ENCODE measurements around a stretch of chr12.

DNA sequence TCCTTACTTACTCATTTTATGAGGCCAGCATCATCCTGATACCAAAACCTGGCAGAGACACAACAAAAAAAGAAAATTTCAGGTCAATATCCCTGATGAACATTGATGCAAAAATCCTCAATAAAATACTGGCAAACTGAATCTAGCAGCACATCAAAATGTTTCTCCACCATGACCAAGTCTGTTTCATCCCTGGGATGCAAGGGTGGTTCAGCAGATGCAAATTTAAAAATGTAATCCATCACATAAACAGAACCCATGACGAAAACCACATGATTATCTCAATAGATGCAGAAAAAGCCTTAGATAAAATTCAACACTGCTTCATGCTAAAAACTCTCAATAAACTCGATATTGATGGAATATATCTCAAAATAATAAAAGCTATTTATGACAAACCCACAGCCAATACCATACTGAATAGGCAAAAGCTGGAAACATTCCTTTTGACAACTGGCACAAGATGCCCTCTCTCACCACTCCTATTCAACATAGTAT is 104.2 kb downstream of the CMAS start:
- PRO-cap = no peak
- RAMPAGE, long total RNA, 4 experiments = start-site peak on the minus strand in 1 of 4 experiments, centred at position 200 of the sequence, 17 reads per replicate

GRCh38 chr12:22256209-22256579 is 78.3 kb downstream of the ST8SIA1 start:
- PRO-cap = bidirectional peak, plus-strand start at chr12:22256445, minus-strand start at chr12:22256273
- RAMPAGE, long total RNA, 4 experiments = no peak in any of the 4 experiments

- PRO-cap = unidirectional peak, plus-strand start at chr12:22282513
- RAMPAGE, long total RNA, 4 experiments = no peak in any of the 4 experiments
Observed at GRCh38 chr12:22282151-22282762, 52.2 kb downstream of the ST8SIA1 start.

DNA sequence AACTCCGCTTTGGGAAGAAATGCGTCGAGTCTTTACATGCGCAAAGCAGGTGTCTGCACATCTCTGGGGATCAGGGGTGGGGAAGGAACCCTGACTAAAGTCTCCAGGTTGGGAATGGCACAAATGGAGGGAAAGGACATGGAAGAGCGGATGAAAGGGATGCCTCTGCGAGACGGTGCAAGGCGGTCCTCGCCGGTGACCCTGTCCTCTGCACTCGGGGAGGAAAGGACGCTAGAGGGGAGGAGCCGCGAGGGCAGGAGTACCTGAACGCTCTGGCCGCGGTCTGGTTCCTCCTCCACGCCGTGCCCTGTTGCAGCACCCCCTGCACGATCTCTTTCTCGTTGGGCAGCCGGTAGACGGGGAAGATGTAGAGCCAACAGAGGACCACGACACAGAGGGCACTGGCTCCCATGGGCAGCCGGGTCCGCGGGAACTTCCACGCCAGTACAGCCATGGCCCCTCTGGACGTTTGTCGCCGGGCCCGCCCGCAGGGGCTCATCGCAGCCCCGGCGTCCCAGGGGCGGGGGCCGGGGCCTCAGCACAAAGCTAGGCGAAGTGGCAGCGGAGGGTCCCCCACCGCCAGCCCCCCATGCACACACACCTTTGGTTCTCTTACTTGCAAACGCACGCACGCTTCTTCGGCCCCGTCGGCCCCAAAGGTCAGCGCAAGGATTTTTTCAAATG is 631 bp downstream of the ST8SIA1 start:
- PRO-cap = no peak
- RAMPAGE, long total RNA, 4 experiments = no peak in any of the 4 experiments

GRCh38 chr12:22409629-22410144 is 75.2 kb upstream of the ST8SIA1 start:
- PRO-cap = no peak
- RAMPAGE, long total RNA, 4 experiments = no peak in any of the 4 experiments

DNA sequence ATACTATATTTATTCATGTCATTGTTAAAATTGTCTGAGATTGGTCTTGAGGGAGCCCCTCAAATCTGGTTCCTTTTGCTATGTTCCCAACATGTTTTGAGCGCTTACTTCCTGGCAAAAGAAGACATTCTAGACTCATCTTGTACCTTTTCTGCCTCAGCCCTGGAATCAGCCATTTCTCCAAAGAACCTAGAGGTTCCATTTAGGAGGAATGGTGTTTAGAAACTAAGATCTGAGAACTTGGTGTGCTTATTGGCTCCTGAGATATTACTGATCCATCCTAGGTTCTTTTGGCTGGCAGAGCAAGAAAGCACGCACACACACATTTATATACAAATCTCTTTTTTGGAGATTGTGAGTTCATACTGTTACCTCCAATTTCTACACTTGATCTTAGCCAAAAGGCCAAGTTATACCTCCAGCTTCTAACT is 66.8 kb downstream of the ETNK1 start:
- PRO-cap = no peak
- RAMPAGE, long total RNA, 4 experiments = no peak in any of the 4 experiments

DNA sequence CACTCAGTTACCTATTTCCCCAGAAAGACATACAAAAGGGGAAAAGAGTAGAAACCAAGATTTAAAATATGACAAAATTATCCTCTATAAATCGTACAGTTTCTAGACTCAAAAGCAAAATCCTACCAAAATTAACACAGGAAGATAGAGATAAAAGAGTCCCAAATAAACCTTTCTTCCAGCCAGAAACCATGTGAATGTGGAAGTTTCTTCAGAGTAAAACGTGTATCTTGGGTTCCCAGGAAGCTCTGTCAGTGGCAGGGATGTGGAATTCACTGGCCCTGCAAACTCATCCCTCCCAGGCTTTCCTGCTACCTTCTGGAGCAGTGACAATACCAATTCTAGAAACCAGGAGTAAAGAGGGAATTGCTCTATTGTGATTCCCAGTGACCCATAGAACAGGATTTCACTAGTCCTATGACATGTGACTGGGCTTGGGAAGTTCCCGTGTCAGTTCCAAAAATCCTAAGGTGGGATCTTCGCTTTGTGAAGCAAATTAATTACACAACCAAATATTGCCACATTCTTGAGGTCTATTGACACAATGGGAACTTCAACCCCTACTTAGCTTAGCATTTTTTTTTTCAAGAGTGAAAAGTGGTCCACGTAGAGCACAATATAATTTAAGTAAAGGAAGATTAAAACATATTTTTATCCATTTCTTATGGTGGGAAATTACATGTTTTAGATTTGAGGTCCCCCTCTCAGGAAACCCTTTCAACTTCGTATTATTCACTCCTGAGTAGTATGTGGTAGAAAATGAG is 88.7 kb upstream of the SOX5 start:
- PRO-cap = no peak
- RAMPAGE, long total RNA, 4 experiments = no peak in any of the 4 experiments

- PRO-cap = no peak
- RAMPAGE, long total RNA, 4 experiments = start-site peak on the minus strand in 1 of 4 experiments, at chr12:24211399-24211427 at its widest, 8 reads per replicate
Observed at GRCh38 chr12:24211104-24211854, 261.8 kb upstream of the SOX5 start.

GRCh38 chr12:24563872-24564510 is 384.9 kb downstream of the BCAT1 start:
- PRO-cap = bidirectional peak, plus-strand start at chr12:24564221, minus-strand start at chr12:24564093
- RAMPAGE, long total RNA, 4 experiments = no peak in any of the 4 experiments

DNA sequence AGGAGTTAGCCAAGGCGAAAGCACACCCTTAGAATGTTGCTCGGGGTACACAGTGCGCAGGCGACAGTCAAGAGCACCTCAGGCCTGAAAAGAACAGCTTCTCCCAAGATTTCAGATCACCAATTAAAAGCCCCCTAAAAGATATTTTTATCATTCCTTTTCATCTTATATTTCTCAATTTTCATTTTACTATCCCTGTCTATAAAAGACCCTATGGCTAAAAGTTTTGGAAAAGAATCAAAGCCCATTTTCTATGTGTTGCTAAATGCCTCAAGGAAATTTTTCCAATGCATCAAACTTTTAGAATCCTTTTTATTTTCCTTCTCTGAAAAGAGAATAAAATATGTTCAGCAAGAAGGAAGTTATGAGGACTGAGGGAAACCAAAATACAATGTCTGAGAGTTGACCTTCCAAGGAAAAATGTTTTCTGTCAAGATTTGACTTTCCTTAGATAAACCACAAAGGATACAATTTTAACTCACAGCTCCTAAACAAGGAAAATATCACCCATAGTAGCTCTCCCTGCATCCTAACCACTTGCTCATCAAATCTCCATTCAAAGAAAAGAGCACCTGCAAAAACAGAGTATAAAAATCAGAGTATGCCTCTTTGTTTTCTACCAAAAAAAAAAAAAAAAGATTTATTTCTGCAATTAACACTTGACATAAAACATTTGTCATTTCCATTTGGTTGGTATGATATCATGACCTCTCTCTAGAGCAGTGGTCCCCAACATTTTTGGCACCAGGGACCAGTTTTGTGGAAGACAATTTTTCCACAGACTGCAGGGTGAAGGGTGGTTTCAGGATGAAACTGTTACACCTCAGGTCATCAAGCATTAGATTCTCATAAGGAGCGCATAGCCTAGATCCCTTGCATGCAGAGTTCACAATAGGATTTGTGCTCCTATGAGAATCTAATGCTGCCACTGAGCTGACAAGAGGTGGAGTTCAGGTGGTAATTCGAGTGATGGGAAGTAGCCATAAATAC is 132.6 kb downstream of the BCAT1 start:
- PRO-cap = no peak
- RAMPAGE, long total RNA, 4 experiments = no peak in any of the 4 experiments

DNA sequence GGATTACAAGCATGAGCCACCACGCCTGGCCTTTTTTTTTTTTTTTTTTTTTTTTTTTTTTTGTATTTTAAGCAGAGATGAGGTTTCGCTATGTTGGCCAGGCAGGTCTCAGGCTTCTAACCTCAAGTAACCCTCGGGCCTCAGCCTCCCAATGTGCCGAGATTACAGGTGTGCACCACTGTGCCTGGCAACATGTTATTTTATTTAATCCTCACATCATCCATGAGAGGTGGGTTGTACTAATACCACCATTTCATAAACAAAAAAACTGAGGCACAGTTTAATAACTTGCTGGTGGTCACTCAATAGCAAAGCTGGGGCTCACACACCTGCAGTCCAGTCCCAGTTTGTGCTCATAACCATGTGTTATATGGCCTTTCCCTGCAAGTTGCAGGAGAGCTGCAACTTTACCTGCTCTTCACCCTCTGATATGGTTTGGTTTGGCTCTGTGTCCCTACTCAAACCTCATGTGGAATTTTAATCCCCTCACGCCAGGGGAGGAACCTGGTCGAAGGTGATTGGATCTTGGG is 15.8 kb downstream of the BCAT1 start:
- PRO-cap = no peak
- RAMPAGE, long total RNA, 4 experiments = no peak in any of the 4 experiments

- PRO-cap = no peak
- RAMPAGE, long total RNA, 4 experiments = no peak in any of the 4 experiments
Observed at GRCh38 chr12:25051455-25052160, 898 bp upstream of the IRAG2 start.

DNA sequence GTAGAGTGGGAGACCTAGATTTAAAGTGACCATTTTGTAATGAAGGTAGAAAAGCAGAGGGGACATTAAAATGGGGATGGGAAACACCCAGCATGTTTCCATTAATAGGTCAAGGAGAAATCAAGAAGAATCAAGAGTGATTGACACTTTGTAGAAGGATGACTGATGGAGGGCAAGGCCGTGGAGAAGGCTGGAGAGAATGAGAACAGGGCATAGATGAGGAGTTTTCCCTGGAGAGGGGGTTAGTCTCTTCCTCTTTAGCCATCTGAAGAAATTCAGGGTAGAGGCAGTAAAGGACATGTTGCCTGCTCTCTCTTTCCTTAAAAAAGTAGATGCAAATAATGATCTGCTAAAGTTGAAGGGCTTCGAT is 71.9 kb upstream of the KRAS start:
- PRO-cap = no peak
- RAMPAGE, long total RNA, 4 experiments = no peak in any of the 4 experiments

GRCh38 chr12:25377334-25377812 is 126.6 kb upstream of the KRAS start:
- PRO-cap = no peak
- RAMPAGE, long total RNA, 4 experiments = no peak in any of the 4 experiments

- PRO-cap = no peak
- RAMPAGE, long total RNA, 4 experiments = no peak in any of the 4 experiments
Observed at GRCh38 chr12:25630504-25631013, 77.5 kb upstream of the LMNTD1 start.

DNA sequence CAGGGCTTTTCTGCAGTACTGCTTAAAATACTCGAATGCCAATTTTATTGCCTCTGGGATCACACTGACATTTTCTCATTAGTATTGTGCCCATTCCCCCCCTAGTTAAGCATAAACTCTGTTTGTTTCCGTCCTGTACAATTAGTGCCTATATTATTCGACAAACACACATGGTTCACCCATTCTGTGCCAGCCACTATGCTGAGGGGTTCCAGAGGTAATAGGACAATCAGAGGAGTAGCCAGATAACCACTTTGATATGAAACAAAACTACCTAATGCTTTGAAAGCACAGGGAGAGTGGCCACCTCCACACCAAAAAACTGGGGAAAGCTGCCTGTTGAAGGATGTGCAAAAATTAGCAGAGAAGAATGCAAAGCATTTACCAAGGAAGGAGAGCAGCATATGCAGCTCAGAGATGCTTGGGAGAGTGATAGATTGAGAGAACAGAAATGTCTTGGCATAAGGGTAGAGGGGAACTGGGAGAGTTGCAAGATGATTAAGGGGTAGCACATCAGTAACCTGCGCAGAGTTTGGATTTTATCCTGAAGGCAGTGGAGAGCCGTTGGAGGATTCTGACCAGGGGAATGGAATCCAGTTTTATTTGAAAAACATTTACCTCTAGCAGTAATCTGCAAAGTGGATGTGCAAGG is 81.8 kb downstream of the BHLHE41 start:
- PRO-cap = no peak
- RAMPAGE, long total RNA, 4 experiments = start-site peak on the plus strand in 1 of 4 experiments, centred at position 383 of the sequence, 5 reads per replicate

GRCh38 chr12:26122617-26122913 is 2.3 kb downstream of the BHLHE41 start:
- PRO-cap = bidirectional peak, plus-strand start at chr12:26122842, minus-strand start at chr12:26122841
- RAMPAGE, long total RNA, 4 experiments = no peak in any of the 4 experiments

GRCh38 chr12:26156049-26156625 is 31.3 kb upstream of the BHLHE41 start:
- PRO-cap = no peak
- RAMPAGE, long total RNA, 4 experiments = no peak in any of the 4 experiments

- PRO-cap = no peak
- RAMPAGE, long total RNA, 4 experiments = no peak in any of the 4 experiments
Observed at GRCh38 chr12:26240228-26240780, 44.9 kb downstream of the SSPN start.

GRCh38 chr12:26319489-26320073 is 124.2 kb downstream of the SSPN start:
- PRO-cap = unidirectional peak, minus-strand start at chr12:26319678
- RAMPAGE, long total RNA, 4 experiments = no peak in any of the 4 experiments

All from gastroesophageal sphincter (tissue), 4 donors.